ENCODE measurements around a stretch of chr2.

GRCh38 chr2:127147058-127147463, 40.1 kb upstream of the BIN1 start:
- PRO-cap, result no peak

DNA sequence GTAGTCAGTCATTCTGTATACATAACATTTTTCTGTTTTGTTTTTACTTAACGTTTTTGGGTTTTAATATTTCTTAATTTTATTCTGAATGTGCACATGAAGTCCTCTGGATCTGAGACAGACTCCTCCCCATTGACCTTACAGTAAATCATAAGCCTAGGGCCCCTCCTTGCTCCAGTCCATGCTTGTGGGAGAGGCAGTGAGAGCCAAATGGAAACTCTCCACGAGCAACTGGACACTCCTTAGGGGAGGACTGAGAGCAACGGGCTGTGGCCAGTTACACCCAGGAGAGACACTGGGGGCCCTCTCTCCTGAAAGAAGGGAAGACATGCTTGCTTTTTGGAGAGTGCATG, 48.9 kb upstream of the BIN1 start:
- PRO-cap, result no peak

- PRO-cap, result no peak
Measured at GRCh38 chr2:127302205-127302766, 8.3 kb upstream of the ERCC3 start.

GRCh38 chr2:127370903-127371641, 16.7 kb downstream of the MAP3K2 start:
- PRO-cap, result no peak

- PRO-cap, result no peak
Measured at GRCh38 chr2:127373667-127374799, 13.7 kb downstream of the MAP3K2 start.

- PRO-cap, result no peak
Measured at GRCh38 chr2:127384231-127384703, 3.5 kb downstream of the MAP3K2 start.

DNA sequence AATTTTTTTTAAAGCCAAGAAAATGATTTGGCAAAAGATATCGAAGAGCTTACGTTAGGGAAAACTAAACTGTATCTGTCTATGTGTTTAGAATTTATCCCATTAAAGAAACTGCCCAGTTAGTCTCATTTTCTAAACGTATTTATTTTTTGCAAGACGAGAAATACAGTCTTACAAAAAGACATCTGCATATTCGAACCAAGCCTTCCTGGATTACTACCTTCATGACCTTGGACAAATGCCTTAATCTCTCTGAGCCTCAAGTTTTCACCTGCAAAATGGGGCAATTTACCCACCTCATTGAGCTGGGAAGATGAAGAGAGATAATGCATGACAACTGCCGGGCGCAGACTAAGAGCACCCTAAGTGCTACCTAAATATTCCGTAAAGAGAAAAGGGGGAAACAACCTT, 1.1 kb downstream of the MAP3K2 start:
- PRO-cap, result no peak

DNA sequence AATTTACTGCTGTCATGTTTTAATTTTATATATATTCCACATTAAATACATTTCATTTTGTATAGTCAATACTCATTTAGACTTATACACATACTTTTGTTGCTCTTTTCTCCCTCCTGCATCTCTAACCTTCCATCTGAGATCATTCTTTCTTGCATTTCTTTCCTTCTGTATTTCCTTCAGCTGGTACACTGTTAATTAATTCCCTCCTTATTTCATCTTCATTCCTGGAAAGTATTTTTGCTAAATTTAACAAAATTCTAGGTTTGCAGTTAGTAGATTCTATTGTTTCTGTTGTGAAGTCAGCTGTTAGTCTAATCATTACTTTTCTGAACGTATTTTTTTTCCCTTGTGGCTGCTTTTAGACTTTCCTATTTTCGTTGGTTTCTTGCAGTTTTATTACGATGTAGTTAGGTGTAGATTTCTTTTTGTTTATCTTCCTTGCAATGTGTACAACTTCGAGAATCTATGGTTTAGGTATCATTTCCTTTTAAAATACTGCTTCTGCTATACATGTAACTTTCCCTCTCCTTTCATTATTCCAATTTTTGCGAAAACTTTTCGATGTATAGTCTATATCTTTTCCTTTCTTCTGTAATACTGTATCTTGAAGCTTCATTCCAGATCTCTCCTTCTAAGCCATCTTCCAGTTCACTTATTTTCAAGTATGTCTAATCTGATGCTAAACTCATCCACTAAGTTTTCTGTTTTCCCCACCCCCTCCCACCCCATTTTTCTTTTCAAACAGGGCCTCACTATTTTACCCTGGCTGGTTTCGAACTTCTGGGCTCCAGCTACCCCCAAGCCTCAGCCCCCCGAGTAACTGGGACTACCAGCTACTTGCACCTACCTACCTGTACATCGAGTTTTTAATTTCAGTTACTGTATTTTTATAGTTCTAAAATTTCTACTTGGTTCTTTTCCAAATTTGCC, 25.0 kb downstream of the IWS1 start:
- PRO-cap, result no peak

DNA sequence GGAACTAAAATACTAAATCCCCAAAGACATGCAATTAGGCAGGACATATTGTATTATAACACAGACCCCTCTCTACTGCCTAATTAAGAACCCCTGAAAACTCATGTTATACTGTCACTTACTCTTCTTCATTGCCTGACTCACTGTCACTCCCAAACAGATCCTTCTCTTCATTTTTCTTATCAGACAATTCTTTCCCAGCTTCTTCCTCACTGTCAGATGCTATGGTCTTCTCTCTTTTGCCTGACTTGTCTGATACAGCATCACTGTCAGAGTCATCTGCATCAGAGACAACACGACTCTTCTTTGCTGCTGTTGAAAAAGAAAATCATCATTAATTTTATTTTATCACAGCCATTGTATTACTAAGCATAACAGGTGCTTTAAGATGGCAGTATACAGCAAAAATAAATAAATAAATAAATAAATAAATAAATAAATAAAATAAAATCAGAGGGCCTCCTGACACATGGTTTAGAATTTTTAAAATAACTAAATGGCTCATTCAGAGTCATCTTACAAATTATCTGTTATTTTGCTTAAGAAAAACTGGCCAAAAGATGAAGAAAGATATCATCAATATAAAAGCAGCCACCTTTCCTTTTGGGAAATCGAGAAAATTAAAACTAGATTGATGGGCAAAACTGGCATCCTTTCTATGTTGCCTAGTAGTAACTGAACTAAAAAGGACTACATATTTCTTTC, 22.9 kb downstream of the IWS1 start:
- PRO-cap, result no peak

GRCh38 chr2:127619819-127620266, 26.1 kb upstream of the GPR17 start:
- PRO-cap, result no peak

DNA sequence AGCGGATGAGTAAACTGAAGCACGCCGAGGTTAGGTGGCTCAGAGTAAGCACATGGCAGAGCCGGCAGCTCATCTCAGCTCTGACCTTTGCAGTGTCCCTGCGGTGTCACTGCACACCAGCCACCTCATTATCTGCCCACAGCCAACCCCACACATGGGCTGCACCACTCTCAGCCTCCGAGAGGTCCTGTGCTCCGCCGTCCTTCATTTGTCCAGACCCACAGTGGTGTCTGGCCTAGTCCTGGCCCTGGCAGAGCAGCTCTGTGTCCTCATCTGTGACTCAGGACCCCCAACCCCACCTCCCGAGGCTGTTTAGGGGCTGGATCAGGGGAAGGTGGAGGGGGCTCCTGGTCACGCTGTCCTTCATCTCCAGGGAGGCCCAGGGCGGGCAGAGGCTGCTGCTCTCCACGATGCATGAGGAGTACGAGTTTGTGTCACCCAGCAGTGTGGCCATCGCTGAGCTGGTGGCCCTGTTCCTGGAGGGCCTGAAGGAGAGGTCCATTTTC, 17.9 kb upstream of the GPR17 start:
- PRO-cap, result no peak

DNA sequence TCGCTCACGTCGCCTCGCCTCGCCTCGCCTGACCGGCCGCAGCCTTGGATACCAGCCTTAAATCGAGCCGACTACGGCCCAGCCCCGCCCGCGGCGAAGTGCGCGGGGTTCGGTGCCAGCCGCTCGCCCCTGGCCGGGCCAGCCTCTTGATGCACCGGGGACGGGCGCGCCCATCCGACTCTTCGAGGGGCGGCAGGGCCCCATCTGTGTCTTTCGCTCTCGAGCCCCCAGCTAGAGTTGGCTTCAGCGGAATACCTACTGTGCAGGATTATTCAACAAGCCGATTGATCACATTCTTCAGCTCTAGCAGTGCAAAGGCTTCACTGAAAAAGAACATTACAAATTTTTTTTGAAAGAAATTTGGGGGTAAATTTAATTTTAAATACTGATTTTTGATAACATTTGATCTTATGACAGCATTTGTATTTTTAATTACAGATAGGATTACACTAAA, 883 bp upstream of the AMMECR1L start:
- PRO-cap, result no peak

- PRO-cap, result no peak
Measured at GRCh38 chr2:128267138-128267710, 51.4 kb downstream of the HS6ST1 start.

DNA sequence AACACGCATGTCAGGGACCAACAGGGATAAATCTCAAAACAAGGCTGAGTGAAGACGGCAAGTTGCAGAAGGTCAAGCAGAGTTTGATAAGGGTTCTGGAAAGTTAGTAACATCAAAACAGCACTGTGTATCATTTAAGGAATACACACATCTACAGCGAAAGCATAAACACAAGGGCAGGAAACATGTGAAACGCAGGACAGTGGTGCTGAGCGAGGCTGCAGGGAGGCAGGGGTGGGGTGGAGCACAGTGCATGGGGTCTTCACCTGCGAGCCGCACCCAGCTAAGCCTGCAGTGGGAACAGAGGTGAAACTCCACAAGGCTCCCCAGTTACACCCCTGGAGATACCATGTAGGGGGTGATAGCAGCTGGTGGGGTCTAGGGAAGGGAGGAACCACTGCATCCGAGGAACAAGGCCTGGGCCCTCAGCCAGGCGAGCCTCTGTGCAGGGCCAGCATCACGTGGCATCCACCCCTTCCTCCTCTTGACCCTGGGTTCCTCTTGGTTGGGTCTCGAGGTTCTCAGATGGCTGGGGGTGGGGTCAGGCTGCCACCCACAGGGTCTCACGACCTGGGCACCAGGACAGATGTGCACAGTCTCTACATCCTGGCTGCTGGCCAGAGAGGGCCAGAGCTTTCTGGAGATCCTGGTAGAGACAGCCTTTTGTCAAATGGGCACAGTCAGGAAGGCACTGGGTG, 10.5 kb downstream of the HS6ST1 start:
- PRO-cap, result no peak

DNA sequence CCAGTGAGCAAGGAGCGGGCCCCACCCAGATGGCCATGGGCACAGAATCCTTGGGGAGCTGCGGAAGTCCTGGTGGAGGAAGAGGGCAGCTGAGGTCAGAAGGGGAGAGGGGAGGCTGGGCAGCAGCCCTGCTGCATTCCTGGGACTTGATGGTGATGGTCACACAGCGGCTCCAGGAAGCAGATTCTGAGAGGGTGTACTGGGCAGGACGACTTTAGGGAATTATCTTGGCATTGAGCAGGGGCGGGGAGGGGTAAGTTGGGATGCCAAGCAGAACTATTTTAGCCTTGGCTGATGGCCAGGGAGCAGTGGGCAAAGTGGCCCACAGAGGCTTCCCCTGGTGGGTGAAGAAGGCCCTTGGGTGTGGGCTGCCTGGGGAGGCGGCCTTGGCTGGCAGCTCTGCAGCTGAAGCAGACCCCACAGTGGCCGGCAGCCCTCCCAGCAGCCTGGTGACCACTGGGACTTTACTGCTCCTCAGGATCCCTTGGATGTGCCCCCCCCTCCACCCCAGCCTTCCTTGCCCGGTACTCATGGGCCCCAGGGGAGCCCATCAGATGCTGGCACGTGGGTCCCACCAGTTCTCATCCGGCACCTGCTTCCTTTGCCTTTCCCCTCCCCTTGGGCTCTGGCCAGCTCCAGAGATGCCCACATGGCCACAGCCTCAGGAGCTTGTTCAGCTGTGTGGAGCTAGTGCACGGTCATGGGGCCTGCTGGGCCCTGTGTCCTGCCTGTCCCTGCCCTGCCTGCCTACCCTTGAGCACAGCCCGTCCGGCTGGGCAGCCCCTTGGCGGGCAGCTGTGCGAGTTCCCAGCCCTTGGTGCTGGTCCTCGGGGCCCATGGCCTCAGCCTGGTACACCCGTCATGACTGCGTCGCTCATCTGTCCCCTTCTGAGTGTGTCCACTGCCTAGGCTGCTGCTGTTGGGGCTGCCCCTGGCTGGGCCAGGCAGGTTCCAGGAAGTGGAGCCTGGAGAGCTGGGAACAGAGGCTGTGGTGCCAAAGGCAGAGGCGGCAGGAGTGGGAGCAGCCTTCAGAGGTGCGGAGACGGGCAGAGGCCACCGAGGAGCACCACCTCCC, 122.2 kb upstream of the HS6ST1 start:
- PRO-cap, result no peak

- PRO-cap, result no peak
Measured at GRCh38 chr2:128549226-128549425, 230.5 kb upstream of the HS6ST1 start.

- PRO-cap, result bidirectional peak, plus-strand start at chr2:129877648, minus-strand start at chr2:129877553
Measured at GRCh38 chr2:129877232-129878514, 101.8 kb upstream of the RAB6C start.

DNA sequence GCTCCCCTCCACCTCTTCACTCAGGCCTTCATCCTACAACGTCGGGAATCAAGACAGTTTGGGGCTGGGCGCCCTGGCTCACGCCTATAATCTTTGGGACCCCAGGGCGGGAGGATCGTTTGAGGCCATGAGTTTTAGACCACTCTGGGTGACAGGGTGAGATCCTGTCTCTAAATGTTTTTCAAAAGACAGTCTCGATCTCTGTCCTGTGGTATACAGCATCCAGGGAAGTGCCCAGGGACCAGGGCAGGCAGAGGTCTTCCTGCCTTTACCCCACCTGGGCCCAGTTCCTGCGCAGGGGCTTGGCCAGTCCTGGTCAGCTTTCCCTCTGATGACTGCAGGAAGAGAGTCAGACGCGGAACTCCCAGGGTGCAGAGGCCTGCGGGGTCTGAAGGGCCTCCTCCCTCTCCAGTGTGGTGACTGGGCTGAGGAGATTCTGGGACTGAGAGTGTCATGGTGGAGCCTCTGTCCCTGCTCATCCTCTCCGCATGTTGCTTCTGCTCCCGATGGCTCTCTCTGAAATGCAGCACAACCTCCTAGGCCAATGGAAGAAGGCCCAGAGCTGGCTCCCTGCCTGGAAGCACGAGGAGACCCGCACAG, 1.1 kb downstream of the MZT2B start:
- PRO-cap, result no peak

- PRO-cap, result no peak
Measured at GRCh38 chr2:130341169-130341901, 629 bp downstream of the CCDC115 start.

DNA sequence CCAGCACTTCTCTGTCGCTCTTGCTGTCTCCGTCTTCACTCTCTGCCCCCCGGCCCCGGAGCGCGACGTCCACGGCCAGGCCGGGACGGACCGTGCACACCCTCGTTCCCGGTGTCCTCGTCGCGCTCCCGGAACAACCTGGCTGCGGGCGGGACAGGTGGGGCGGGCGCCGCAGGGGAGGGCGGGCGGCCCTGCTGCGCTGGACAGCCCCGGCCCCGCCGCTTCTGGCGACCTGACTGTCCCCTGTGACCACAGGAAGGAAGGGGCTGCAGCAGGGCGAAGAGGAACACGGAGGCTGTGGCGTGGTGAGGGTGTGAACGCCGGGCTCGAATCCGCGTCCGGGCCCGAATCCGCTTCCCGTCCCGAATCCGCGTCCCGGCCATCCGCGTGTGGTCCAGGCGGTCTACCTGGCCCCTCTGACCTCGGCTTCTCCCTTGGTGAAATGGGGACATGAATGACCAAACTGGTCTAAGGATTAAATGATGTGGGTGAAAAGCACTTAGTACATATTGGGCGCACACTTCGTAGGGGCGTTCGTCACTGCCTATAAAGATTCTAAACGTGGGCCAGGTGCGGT, 577 bp downstream of the PTPN18 start:
- PRO-cap, result unidirectional peak, minus-strand start at position 226 of the sequence